ENCODE measurements around the genes METTL2B and TSPAN33.

DNA sequence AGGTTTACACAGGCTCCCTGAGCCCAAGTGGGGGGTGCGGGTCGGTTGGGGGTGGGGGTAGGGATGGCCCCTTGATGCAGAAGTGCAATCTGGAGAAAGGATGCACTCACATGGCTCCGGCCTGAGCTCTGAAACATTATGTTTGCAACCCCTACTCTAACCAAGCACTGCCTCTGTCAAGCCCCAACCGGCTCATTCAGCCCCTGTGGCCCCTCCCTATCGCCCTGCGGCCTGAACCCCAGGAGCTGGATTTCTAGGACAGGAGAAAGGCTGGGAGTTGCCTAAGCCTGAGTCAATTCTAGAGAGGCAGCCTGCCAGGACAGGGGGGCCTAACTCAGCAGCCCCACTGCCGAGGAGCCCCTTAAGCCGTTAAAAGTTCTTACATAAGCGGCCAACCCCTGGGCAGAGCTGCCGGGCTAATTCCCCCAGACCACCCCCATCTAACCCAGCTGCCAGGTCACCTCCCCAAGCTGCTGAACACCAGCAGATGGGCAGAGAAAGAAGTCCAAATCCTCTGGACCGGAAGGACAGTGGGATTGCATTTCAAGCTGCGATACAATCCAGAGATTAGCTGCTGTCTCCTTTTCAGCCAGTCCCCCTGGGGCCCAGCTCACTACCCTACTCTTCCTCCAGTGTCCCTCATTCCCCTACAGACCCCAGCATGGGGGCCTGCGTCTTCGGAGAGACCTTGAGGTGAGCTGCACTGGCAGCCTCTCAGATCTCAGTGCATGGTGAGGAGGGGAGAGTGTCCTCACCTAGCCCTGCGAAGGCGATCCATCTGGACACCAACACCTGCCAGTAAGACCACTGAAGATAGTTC is 1.0 kb downstream of the IMPDH1 start:
- PRO-cap = no peak

DNA sequence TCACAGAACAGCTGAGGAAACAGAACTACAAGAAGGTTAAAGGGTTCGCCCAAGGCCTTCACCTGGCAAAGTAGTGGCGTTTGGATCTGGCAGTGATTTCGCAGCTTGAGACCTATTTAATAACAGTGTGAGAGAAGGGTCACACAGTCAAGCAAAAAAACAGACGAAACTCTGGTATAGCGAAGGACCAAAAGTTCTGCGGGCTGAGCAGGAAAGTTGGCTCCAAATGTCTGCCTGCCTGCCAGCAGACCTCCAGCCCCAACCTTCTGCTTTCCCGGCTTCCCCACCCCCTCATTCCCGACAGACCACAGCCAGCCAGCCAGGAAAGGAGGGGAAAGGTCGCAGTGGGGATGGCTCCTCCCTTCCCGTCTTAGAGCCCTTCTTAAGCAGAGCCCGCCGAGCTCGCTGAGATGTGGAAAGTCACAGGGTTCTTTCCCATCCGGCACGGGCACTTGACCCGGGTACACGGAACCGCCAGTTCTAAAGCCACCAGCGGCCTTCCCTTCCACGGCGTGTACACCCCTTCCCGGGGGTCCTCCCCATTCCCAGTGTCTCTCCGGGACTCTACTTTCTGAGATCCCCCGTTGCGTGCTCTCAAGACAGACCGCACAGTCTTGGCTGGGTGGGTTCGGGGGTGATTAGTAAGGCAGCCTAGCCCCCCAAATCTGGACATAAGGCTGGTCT is 1.3 kb upstream of the HILPDA start:
- PRO-cap = bidirectional peak, plus-strand start at position 413 of the sequence, minus-strand start at position 265 of the sequence

DNA sequence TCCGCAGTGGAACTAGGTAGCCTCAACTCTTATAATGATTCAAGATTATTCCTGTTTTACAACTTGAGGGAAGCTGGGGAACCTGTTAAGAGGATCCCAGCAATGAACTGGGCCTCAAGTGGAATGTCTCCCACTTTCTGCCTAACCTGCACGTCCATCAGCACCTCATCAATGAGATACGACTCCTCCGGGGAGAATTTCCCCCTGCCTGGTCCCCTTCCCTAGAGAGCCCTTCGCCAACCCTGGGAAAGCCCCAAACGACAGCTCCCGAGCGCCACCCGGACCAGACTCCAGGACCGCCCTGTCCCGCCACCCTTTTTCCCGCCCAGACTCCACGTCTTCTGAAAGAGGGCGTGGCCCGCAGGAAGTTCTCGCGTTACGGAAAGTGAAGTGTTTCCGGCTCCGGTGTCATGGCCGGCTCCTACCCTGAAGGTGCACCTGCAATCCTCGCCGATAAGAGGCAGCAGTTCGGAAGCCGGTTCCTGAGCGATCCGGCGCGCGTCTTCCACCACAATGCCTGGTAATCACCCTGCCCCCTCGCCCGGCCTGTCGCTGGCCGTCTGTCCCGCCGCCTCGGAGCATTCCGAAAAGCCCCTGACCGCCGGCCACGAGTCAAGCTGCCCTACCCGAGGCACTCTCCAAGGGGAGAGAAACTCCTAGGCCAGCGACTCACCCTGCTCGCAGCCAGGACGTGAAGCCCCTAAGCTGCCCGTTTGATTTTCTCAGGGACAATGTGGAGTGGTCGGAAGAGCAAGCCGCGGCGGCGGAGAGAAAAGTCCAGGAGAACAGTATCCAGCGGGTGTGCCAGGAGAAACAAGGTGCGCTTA is at the start of gene METTL2B:
TSS of gene METTL2B (plus strand) at position 393 of the 827 bp plus-strand sequence.
- PRO-cap = bidirectional peak, plus-strand start at position 463 of the sequence, minus-strand start at position 343 of the sequence

GRCh38 chr7:128659402-128660549 is 12.3 kb upstream of the GARIN1A start:
- PRO-cap = no peak

DNA sequence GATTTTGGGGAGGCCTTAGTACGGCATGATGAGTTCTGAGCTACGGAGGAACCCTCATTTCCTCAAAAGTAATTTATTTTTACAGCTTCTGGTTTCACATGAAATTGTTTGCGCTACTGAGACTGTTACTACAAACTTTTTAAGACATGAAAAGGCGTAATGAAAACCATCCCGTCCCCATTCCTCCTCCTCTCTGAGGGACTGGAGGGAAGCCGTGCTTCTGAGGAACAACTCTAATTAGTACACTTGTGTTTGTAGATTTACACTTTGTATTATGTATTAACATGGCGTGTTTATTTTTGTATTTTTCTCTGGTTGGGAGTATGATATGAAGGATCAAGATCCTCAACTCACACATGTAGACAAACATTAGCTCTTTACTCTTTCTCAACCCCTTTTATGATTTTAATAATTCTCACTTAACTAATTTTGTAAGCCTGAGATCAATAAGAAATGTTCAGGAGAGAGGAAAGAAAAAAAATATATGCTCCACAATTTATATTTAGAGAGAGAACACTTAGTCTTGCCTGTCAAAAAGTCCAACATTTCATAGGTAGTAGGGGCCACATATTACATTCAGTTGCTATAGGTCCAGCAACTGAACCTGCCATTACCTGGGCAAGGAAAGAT is 6.3 kb downstream of the OPN1SW start:
- PRO-cap = no peak

DNA sequence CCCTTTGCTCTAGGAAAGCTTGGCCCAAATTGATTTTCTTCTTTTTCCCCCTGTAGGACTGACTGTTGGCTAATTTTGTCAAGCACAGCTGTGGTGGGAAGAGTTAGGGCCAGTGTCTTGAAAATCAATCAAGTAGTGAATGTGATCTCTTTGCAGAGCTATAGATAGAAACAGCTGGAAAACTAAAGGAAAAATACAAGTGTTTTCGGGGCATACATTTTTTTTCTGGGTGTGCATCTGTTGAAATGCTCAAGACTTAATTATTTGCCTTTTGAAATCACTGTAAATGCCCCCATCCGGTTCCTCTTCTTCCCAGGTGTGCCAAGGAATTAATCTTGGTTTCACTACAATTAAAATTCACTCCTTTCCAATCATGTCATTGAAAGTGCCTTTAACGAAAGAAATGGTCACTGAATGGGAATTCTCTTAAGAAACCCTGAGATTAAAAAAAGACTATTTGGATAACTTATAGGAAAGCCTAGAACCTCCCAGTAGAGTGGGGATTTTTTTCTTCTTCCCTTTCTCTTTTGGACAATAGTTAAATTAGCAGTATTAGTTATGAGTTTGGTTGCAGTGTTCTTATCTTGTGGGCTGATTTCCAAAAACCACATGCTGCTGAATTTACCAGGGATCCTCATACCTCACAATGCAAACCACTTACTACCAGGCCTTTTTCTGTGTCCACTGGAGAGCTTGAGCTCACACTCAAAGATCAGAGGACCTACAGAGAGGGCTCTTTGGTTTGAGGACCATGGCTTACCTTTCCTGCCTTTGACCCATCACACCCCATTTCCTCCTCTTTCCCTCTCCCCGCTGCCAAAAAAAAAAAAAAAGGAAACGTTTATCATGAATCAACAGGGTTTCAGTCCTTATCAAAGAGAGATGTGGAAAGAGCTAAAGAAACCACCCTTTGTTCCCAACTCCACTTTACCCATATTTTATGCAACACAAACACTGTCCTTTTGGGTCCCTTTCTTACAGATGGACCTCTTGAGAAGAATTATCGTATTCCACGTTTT is 5.5 kb downstream of the OPN1SW start:
- PRO-cap = no peak

GRCh38 chr7:128770778-128771763 is 4.5 kb downstream of the OPN1SW start:
- PRO-cap = no peak

DNA sequence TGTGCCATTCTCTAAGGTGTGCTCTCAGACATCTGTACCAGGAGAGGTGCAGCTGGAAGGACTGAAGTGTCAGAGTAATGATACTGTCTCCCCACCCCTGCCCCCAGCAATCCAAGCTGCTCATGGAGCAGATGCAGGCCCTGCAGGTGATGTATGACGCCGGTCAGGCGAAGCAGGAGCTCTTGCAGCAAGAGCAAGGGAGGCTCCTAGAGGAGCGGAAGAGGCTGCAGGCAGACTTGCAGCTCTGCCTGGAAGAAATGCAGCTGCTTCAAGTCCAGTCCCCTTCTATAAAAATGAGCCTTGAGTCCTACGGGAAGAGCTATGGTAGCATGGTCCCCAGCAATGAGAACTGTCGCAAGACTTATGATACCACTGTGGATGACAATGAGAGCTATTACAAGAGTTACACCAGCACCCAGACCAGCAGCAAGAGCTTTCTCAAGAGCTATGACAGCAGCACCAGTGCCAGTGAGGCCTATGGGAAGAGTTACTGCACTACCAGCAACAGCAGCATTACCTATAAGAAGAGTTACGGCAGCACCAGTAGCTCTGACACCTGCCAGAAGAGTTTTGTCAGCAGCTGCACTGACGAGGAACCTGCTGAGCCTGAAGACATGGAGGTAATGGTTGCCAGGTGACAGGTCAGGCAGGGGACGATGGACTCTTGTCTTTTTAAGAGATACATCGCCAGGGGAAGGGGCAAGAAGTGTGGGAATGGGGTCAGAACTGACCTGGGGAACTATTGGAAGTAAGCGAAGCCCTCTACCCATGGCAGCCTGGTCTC is 18.3 kb upstream of the FLNC start:
- PRO-cap = no peak

GRCh38 chr7:128829851-128830262 is 349 bp upstream of the FLNC start:
- PRO-cap = no peak

DNA sequence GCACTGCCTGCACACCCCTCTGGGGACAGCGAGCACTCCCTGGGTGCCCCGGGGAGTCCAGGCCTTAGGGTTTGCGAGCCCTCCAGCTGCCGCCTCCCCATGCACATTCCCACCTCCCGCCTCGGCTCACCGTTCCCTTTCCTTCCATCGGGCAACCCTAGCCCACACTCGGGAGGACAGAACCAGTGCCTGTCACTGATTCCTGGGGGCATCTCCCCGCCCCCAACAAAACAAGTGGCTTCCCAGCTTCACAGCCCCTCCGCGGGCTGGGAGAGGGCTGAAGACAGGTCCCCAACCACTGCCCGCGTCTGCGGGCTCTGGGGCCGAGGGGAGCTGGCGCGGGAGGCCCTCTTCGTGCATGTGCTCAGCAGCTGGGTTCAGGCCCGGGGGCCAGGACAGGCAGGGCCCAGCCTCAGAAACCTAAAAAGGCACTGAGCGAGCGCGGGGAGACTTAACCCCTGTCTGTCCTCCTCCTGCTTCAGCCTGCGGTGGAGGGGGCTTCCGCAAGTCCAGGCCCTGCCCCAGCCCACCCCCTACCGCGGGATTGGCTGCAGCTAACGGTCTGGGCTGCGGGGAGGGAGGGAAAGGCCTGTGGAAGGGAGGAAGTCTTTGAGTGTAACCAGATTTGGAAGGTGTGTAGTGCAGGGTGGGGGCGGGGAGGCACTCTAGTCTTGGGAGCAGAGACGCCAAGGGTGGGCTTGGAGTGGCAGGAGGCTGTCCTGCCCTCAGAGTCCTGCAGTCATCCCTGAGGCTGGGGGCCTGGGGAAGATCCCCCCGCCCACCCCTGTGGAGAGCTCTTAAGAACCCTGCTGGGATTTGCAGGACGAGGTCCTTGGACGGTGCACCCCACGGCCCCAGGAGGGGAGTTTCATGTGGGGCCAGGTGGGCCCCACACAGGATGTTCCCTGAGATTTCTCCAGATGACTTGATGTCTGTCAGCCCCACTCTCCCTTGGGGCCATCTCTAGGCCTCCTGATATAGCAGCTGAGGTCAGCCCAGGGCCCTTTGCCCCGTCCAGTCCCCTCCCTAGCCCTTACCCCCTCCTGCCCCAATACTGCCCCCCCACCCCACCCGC is 1.3 kb downstream of the FLNC start:
- PRO-cap = no peak

DNA sequence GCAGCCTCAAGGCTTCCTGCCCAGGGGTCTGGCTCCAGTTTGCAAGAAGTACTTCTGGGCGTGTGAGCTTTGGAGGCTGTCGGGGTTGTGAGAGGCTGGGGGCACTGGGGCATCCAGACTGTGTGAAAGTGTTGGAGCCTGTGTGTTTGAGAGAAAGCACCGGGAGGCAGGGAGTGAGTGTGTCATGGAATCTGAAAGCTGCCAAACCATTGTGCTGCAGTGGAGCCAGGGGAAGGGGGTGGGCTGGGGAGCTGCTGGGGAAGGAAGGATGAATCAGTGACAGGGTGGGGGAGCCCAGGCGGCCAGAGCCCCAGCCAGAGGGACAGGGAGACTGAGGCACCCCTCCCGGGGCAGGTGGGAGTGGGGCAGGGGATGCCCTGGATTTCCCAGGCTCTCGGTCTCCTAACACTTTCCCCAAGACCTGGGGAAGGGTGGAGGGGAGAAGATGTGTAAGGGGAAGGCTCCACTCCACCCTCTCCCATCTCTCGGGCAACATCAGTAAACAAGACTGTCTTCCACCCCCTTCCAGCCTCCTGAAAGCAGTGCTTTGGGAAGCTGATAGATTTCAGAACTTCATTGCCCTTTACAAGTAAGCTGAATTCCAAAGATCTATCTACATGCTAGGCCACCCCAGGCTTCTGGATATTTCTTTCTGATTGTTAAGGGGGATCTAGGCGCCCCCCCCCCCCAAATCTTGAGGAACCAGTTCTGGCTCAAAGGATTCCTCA is 3.6 kb downstream of the FLNC start:
- PRO-cap = no peak

- PRO-cap = no peak
These were observed 5.7 kb downstream of the FLNC start for GRCh38 chr7:128835794-128836342.

GRCh38 chr7:128859902-128861038 is 2.4 kb upstream of the ATP6V1F start:
- PRO-cap = no peak

GRCh38 chr7:128866572-128867234 is 573 bp downstream of the ATP6V1FNB start:
- PRO-cap = no peak

DNA sequence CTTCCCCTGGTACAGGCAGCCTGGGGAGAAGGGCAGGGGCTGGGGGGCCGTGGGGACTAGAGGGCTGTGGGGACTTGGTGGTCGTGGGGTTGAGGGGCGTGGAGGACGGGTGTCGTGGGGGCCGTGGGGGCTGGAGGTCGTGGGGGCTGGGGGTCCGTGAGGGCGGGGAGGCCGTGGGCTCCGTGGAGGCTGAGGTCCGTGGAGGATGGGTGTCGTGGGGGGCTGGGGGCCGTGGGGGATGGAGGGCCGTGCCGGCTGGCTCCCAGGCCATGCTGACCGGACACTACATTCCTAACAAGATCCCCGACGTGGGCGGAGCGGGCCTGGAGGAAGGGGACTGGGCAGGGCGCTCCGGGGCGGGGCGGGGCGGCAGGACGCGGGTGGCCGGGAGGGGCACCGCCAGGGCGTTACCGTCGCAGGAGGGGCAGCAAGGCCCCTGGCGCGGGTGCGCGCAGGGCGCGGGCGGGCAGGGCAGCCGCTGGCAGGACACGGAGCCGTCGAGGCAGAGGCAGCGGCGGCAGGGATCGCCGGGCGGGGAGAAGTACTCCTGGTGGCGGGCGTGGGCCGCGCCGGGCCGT is 19.9 kb downstream of the KCP start:
- PRO-cap = bidirectional peak, plus-strand start at position 454 of the sequence, minus-strand start at position 302 of the sequence

- PRO-cap = no peak
These were observed 11.6 kb downstream of the IRF5 start for GRCh38 chr7:128948919-128950125.

GRCh38 chr7:128953910-128954606 is 16.3 kb downstream of the IRF5 start:
- PRO-cap = no peak

- PRO-cap = unidirectional peak, plus-strand start at chr7:129144730
These were observed at the start of gene TSPAN33 for GRCh38 chr7:129144256-129144869. TSS of gene TSPAN33 (plus strand) at chr7:129144707.

DNA sequence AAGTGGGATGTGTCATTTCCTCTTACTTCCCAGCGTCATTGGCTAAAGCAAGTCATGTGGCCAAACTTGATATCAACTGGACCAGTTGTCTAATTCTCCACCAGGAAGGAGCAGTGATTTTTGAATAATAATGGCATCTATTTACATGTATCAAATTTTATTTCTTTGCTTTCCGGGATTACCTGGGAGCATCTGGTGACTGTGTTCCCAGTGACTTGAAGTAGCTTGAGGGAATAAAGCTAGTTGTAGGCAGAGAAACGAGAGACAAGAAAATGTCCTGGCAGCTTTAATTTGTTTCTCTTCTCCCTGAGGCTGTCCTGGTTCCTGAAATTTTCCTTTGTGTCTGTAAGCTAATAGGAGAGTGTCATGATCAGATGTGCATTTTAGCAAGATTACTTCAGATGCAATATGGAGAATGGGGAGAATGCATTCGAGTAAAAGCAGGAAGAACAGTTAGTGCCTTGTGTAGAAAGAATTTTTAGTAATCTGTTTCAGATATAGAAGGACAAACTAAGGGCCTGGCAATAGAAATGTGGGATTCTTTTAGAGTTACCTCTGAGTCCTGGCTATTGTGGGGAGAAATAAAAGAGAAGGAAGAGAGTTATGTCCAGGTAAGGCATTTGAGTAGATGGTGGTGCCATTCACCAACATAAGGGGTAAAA is 38.6 kb downstream of the AHCYL2 start:
- PRO-cap = no peak

- PRO-cap = no peak
These were observed 54.1 kb downstream of the AHCYL2 start for GRCh38 chr7:129278825-129279397.

All from Metastatic Lung Carcinoma in the Adrenal Gland (tissue), 1 donor.